Mononuclear cell (primary cell): ENCODE measurements around a stretch of chr3.

DNA sequence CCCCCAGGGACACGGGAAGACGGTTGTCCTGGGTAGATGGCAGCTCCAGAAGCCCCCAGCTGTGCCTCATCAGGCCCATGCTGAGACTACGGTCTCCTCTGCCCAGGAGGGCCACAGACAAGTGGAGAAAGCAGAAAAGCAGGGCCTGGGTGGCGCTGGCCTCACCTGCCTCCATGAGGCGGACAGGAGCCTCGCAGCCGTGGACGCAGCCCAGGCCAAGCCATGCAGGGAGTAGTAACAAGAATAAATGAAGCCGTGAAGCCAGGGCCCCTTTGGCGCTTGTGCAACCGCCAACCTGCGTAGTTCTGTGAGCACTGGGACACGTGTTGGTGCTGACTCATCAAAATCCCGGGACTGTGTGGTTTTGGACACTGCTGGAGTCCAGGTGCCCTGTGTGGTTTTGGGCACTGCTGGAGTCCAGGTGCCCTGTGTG is 12.3 kb upstream of the MUC4 start:
- RRBS: no CpG with 5 or more reads among the region's 14 CpGs

DNA sequence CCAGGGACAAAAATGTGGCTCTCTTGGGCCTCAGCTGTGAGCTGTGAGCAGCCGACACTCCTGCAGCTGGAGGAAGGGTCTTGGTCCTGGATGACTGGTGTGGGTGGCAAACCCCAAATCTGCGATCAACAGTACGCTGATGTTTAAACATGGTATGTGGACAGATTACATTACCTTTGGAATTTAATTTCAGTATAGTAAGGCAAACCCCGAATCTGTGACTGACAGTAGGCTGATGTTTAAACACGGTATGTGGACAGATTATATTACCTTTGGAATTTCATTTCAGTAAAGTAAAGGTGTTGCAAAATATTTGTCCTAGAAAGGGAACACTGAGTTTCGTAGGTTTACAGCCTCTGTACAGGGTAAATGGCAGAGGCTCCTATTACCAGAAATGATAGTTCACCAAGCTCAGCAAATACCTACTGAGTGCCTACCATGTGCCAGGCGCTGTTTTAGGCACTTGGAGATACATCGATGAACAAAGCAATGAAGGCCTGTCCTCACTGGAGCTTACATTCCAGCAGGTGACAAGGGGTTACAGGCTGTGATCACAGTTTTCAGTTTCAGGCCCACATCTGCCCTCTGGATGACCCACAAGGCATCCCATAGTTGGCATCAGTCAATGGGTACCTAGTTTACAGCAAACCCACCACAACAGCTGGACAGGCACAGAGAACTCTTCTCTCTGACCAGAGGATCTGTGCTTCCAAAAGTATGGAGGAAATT is 40.6 kb upstream of the MUC4 start:
- RRBS: no CpG with 5 or more reads among the region's 8 CpGs

DNA sequence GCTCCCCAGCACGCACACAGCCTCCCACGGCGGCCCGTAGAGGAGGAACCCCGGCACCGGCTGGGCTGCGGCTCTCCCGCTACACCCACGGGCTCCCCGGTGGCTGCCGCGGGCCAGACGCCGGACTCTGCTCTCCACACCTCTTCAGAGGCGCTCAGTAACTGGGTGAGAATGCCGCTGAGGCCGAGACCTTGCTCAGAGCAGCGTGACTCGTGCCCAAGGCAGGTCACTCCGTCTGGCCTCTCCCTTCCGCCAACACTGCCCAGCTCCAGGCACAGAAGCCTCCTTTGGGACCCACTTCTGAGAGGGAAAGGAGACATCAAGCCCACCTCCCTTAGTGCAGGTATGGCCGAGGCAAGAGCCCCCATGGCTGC is 34.3 kb downstream of the TNK2 start:
- RRBS: 89% methylated on average over 10 of the region's 22 CpGs

DNA sequence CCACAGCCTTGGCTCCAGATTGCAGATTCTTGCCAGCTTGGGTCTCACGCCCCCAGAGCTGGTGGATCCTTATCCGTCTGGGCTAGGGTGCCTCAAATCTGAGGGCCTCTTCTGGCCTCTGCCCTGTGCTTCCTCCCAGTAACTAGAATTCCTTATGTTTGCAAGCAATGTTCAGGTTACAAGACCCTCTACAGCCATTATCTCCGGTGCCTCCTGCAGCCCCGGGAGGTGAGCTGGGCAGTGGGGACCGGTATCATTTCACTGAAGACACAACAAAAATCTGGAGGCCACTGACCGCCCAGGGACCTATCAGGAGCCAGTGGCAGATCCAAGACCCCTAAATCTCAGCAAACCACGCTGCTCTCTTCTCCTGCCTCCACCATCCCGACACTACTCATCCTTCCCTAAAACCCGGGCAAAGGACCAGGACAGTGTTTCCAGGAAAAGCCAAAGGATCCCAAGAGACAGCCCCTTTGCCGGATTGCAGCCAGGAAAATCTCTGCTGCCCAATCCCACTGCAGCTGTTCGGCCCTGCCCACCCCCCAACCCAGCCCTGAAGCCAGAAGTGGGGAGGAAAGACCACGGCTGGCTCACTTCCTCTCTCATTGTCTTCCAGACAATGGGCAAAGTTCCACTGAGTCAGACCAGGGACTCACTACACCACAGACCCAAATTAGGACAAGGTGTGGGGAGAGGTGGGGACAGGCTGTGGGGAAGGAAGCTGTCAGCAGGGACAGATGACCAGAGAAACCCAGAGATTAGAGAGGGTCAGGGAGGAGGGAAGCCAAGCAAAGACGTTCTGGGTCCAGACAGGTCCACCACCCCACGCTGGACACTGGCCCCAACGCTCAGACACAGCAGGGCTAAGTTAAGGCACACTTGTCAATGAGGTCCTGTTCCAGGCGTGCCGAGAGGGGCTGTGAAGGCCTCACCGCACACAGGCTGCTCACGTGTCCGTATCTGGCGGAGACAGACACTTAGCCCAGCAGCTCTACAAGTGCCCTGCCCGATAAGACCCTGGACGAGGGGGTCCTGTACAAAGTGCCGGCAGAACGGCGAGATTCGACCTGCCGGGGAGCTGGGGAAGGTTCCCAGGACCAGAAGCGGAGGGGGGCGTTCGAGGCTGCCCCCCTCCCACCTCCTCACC is 22.2 kb downstream of the TNK2 start:
- RRBS: 87% methylated on average over 2 of the region's 31 CpGs

DNA sequence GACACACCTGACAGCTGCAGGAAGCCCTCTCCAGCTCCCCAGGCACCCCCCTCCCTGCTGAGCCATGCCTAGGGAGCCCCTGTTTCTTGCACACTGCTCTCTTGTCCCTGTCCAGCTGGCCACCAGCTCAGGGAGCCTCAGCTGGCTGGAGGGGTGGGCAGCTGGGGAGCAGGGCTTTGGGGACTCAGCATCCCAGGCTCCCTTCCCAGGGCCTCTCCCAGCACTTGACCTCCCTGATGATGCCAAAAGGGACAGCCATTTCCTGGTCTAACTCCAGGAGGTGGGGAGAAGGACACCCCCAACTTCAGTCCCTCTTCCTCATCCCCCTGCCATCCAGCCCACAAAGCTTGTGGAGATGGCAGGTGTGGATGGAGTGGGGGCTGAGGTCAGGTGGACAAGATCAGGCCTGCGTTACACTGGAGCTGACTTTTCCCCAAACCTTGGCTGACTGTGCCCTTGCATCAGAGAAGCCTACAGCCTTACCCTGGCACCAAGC is 14.6 kb downstream of the TNK2 start:
- RRBS: no CpG with 5 or more reads among the region's 1 CpG

GRCh38 chr3:195896362-195896672 is 12.0 kb downstream of the TNK2 start:
- RRBS: 5% methylated on average over 5 of the region's 7 CpGs

DNA sequence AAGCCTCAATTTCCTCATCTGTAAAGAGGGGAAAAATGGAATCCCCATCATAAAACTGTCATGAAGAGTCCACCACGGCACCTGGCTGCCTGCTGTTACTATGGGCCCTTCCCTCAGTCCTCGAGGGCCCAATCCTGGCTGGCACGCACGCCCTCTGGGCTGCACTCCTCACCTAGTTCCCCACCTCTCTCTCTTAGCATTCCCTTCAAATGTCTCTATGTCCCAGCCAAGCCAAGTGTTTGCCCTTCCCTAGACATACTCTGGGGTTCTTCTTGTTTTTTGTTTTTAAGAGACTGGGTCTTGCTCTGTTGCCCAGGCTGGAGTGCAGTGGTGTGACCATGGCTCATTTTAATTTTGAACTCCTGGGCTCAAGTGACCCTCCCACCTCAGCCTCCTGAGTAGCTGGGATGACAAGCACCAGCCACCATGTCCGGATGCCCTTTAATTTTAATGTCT is 10.0 kb downstream of the TNK2 start:
- RRBS: no CpG with 5 or more reads among the region's 5 CpGs

DNA sequence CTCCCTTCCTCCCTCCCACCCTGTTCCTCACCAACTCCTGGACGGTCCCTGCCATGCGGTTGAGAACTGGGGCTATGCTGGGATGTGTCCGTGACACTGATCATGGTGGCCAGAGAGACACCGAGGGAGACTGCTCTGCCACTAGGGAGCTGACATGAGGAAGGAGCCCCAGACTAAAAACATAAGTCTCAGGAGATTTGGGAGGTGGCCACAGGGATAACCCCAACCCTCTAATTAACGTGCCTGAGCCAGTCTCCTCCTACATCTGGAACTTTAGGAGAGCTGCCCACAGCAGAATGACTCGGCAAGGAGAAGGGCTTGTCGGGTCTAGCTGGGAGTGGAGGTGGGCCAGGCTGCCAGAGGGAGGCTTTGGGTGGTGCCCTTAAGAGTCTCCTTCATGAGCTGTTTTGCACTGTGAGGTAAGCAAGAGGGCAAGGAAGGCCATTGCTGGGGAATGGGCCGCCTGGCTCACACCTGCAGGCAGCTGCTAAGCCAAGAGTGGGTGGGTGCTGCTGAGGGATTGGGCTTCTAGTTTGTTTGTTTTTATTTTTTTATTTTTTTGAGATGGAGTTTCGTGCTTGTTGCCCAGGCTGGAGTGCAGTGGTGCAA is 3.5 kb upstream of the TNK2 start:
- RRBS: no CpG with 5 or more reads among the region's 9 CpGs

DNA sequence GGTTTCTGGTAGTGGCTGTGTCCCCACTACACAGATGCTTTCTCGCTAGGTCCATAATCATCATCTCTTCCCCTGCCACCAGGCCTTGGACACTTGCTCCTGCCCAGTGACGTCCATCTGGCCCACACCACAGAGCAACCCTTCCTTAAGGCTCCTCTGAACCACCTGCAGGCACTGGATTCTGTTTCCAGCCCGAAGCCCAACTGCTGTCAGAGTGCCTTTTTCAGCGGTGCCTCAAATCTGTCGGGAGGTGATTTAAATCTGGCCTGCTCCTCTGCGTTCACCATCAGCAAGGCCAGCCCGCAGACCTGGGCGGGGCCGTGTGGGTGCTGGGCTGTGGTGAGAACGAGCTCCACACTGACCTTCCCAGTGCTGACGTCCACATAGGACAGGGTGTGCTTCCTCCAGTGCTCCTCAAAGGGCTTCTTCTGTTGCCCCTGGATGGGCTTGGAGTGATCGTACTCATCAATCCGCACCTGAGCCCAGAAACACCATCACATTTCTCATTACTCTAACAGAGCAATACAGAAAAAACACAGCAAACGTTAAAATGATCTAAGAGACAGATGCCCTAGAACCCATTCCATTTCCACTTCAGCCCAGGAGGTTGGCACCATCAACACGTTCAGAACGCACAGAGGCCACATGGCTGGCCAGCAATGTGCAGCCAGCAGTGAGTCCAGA is 56.9 kb upstream of the TNK2 start:
- RRBS: no CpG with 5 or more reads among the region's 16 CpGs

DNA sequence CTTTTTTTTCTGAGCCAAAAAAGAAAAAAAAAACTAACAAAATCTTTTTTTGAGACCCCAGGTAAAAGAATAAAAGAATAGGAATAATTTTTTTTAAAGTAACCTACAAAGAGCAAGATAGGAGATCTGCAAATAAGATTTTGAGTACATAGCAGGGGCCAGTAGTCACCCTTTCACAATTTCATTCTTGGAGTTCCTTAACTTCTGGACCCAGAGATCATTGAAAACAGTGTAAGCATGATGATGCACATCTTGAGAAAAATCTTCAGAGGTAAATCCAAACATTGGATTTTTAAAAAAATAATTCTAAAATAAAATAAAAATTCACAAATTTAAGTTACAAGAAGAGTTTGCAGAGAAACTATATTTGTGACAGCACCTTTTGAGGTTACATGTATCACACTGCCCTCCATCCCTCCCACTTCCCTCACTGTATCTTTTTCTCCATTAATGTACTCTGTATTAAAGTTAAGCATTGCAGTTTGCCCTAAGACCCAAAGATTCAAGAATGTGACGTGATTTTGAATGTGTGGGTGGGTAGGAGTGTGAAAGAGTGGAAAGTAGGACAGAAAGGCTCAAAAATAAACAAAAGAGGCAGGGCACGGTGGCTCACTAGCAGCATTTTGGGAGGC is 18.7 kb downstream of the TFRC start:
- RRBS: no CpG with 5 or more reads among the region's 2 CpGs

DNA sequence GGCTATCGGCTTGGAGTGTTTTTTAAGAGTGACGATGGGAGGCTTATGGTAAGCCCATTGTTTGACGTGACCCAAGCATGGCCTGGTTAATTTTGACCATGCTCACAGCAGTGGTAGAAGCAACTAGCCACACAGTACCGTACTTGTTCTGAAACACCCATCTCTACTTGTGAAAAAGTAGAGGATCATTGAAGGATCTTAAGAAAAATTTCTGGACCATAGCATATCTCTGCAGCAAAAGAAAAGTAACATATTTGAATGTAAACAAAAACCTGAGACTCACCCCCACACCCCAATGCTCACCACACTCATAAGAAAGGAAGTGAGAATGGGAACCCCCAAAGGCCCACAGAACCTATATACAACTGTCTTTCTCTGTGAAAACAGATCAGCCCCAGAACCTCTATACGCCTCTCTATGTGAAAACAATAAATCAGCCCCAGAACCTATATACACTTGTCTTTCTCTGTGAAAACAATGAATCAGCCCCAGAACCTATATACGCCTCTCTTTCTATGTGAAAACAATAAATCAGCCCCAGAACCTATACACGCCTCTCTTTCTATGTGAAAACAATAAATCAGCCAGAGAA is 33.8 kb upstream of the TFRC start:
- RRBS: no CpG with 5 or more reads among the region's 7 CpGs

DNA sequence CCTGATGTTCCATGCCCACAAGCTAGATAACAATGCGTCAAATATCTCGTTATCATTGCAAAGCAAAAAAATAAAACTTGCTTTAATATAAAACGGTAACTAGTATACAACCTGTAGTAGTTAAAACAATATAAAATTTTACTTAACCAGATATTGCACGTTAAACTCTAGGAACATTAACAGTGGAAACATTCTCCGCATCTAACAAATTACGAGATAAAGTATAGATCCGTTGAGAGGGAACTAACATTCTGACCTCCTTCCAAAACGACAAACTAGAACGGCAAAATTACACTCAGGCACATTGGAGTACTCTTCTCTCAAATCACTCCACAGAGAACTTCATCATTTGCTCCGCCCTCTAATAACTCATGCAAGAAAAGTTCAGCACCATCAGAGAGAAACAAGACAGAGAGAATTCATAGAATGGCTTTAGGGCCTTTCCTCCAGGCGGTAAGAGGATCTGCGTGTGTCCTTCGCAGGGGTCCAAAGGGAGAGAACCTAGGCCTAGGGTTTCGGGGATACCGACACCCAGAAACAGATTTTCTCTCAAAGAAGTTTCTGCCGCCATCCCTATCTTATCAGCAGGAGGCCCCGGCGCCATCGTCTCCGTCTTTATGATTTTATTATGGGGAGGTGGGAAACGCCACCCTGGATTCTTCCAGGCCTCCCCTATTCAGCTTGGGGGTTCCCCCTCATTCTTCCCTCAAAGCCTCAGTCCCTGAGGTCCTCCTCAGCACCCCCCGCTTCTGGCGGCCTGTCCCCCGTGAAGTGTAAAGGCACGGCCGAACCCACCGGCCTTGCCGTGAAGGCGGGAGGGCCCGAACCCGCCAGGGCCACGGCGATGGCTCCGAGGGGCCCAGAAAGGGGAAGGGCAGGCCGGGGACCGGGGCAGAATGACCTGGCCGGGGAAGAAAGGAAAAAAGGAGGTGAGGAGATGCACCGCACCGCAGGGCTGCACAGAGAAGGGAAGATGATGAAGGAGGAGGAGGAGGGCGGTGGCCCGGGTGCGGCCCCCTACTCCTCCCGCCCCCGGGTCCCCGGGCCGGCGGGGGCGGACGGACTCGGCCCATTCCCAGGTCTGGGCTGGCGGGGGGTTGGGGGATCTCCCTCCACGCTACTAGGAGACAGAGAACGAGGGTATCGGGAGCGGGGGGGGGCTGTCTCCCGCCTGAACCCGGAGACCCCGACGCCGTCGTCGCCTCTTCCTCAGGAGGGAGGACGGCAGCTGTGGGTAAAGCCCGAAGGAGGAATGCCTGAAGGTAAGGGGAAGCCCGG is 799 bp downstream of the UBXN7 start:
- RRBS: 1% methylated on average over 16 of the region's 65 CpGs

DNA sequence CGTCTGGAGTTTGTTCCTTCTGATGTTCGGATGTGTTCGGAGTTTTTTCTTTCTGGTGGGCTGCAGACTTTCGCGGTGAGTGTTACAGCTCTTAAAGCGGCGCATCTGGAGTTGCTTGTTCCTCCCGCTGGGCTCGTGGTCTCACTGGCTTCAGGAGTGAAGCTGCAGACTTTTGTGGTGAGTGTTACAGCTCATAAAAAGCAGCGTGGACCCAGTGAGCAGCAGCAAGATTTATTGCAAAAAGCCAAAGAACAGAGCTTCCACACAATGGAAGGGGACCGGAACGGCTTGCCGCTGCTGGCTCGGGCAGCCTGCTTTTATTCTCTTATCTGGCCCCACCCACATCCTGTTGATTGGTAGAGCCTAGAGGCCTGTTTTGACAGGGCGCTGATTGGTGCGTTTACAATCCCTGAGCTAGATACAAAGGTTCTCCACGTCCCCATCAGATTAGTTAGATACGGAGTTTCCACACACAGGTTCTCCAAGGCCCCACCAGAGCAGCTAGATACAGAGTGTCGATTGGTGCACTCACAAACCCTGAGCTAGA is 29.9 kb downstream of the FBXO45 start:
- RRBS: no CpG with 5 or more reads among the region's 19 CpGs

DNA sequence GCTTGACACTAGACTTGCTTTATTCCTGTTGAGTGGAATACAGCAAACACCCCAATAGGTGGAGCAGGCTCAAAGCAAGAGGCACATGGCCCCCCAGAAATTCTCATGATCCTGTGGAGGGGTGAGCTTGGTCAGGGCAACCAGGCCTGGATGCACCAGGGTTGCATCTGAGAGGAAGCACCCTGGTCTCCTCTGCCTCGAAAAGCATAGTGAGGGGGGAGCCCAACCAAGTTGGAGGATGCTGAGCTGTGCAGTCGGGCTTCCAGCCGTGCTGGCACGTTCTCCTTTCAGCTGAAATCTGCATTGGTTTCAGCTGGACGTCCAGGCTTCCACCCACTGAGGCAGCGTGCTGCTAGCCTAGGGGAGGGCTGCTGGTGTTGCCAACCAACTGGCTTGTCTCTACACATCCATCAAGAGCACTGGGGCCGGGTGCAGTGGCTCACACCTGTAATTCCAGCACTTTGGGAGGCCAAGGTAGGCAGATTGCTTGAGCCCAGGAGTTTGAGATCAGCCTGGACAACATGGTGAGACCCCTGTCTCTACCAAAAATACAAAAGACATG is 2.8 kb upstream of the NRROS start:
- RRBS: no CpG with 5 or more reads among the region's 7 CpGs

- RRBS: no CpG with 5 or more reads among the region's 7 CpGs
Measured at GRCh38 chr3:196905316-196905846, 36.9 kb downstream of the NCBP2 start.

- RRBS: no CpG with 5 or more reads among the region's 6 CpGs
Measured at GRCh38 chr3:197004228-197004541, 25.4 kb downstream of the MELTF start.

DNA sequence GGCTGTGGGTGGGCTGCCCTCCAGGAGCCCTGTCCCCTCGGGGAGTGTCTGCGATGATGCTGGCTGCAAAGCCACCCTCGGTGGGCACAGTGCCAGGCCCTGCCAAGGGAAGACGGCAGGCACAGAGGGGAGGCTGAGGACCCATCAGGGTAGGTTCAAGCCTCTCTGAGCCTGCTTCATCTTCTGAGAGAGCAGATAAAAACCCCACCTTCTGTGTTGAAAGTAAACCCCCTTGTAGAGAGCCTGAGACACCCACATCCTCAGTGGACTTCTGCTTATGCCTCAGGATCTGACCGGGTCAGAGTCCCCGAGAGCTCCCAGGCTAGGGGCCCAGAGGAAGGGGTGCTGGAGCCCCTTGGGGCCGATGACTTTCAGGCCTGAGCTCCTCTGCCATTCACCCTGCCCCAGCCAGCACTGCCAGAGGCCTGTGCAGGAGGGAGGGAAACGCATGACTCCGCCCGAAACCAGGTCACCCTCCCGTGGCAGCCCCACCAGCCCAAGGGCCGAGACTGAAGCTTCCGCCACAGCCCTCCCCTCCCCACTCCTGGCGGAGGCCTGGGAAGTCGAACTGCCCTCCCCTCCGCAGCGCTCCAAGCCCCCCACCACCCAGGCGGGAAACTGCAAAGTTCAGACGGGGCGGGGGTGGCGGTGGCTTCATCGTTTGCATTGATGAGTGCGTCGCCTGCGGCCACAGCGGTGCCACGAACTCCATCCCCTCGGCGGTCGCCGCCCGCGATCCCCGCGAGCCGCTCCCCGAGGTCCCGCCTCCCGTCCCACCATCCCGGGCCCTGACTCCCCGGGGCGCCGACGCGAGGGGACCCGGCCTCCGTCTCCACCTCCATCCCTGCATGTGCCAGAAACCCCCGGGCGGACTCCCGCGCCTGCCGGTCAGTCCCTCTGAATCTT is 1.0 kb downstream of the MELTF start:
- RRBS: 5% methylated on average over 2 of the region's 52 CpGs

GRCh38 chr3:197031003-197032116 is 1.7 kb upstream of the MELTF start:
- RRBS: no CpG with 5 or more reads among the region's 20 CpGs

DNA sequence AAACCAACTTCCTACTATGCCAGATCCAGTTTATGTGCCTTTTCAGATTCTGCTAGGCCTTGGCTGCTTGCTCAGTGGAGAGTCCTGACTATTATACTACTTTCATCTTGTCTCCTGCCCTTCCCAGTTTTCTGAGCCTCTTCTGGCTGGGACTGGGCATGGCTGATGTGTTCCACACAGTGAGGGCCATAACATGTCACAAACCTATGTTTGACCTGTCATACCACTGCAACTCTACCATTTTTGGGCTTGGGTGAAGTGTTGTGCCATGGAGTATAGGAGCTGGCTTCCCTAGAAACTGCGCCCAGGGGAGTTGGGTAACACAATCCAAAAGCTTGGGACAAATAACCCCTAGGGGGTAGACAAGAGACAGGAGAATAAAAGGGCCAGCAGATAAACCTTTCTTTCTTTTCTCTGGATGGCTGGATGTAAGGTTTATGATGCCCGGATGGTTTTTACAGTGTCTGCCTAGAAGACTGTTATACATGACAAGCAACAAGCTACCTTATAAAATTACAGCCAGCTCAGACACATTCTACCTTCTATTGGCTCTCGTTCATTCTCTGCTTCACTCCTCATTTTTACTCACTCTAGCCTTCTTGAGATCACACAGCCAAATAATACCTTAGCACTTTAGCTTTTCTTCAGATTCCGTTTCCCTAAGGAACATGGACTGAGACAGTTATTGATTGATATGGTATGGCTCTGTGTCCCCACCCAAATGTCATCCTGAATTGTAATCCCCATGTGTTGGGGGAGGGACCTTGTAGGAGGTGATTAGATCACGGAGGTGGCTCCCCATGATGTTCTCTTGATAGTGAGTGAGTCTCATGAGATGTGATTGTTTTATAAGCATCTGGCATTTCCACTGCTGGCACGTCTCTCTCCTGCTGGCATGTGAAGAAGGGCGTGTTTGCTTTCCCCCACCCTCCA is 105.2 kb upstream of the MELTF start:
- RRBS: no CpG with 5 or more reads among the region's 7 CpGs